Keratinocyte (primary cell): ENCODE data around the genes MSANTD2, HEPACAM, TMEM218 and PATE1.

GRCh38 chr11:124643247-124644261 is 20.9 kb downstream of the TBRG1 start:
CAGE:
- cytosol, long polyA minus RNA: no peak
- cytosol, long polyA plus RNA: no peak
- long polyA plus RNA: no peak
- nucleus, long polyA minus RNA: no peak
- nucleus, long polyA plus RNA: no peak

CAGE:
- cytosol, long polyA minus RNA: no peak
- cytosol, long polyA plus RNA: no peak
- long polyA plus RNA: no peak
- nucleus, long polyA minus RNA: no peak
- nucleus, long polyA plus RNA: no peak
Measured at GRCh38 chr11:124657605-124657944, 16.0 kb downstream of the SIAE start.

DNA sequence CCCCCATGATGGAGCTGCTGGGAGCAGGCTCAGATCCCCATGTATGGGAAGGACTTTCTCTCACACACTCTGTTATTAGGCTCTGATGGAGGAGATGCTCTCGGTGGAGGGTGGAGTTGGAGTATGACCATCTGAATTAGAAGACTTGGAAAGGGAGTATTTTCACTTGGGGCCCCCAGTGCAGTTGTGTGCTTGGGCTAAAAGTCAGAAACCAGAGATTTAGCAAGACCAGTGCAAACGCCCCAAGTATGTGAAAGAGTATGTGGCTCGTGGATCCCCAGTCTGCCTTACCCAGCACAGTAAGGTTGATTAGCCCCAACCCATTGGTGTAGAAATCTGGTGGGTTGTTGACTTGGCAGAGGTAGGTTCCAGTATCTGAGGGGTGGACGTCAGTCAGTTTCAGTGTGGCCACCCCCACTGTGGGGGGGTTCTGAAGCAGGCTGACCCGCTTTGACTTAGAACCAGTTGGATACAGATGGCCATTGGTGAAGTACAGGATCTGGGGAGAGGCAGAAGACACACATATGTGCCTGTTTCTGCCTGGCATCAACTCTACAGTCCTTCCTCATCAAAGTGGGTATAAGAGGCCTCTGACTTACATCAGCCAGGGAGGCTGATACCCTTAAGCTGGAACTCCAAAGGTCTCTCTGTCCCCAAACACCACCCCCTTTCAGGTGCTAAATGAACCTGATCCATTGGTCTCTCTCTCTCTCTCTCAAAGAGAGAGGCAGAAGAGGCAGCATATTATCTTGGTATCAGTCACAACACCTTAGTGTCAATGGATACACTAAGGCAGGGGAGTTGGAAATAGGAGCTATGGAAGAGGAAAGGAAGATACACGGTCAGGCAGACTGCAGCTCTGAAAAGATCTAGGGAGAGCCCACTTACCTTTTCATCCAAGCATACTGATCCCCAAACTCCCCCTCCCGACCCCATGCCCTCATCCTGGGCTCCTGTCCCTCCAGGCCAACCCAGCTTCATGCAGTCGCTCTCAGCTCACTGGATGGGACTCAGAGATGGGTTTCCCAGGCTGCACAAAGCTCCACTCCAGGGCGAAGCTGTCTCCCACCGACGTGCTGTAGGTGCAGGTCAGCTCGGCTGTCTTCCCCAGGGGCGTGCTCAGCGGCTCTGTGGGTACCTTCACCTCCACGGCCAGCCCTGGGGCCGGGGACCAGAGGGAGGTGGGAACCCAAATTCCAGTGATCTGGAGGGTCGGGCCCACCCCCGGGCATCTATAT is 1.2 kb downstream of the VSIG2 start:
CAGE:
- cytosol, long polyA minus RNA: no peak
- cytosol, long polyA plus RNA: no peak
- long polyA plus RNA: no peak
- nucleus, long polyA minus RNA: no peak
- nucleus, long polyA plus RNA: no peak

DNA sequence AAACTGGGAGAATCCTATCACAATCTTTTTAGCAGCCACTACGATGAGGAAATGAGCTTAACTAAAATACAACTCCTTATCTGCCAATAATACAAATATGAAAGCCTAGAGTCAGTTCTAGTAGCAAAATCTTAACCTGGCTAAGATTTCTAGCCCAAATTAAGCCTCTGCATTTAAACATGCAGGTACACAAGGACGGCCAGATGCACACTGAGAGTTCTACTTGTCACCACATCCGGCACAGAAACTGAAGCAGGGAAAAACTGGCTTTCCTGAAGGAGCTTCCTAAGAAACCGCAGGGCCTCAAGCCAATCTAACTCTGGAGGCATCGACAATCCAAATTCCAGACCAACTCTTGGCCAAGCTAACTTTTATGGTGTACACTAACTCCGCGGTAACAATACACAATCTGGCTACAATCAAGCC is 1.3 kb downstream of the MSANTD2 start:
CAGE:
- cytosol, long polyA minus RNA: no peak
- cytosol, long polyA plus RNA: no peak
- long polyA plus RNA: no peak
- nucleus, long polyA minus RNA: no peak
- nucleus, long polyA plus RNA: no peak

DNA sequence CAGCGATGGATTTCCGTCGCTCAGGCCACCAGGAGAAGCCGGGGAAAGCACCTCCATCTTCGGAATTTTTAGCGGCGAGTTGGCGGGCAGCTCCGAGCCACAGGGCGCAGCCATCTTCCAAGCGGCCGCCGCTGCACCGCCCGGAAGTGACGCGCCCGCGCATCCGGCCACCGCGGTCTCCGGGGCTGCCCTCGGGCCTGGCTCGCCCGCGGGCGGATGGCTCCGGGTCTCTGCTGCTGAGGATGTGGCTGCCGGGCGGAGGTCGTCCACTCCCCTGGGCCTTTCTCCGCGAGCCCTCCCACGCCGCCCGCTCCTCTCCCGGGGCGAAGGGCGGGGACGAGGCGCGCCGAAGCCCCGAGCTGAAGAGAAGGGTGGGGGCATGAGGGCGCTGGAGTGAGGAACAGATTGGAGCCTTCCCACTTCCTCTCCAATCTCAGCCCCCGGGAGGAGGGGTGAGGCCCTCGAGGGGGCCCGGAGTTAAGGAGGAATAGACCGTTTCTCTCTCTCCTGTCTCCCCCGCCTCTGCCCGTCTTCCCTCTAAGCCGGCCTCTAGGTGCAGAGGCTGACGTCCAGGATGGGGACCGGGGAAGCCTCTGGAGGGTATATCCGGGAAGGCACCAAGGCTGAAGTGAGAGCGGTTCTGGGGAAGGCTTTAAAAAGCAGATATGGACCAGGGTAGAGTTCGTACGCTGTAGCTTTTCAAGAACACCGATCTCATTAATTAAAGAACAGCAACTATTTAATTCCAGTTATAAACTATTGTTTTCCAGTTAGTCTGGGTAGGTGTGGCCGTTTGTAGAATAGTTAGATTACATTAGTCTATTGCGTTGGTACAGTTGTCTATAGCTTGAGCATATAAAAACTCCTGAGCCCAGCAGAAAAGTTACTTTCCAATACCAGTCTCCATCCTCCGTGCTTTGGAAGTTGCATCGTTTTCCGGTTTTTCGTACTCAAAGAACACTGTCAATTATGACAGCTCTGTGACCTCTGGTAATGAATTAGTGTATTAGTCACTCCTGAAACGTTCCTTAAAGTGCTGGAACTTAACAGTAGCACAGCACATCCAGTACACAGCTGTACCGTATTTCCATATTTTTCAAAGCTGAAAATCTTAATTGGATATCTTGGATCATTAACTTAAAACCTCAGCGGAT is at the start of gene MSANTD2:
Gene MSANTD2, minus strand, starts transcription at position 140 of the 1,154 bp plus-strand sequence.
CAGE:
- cytosol, long polyA minus RNA: no peak
- cytosol, long polyA plus RNA: no peak
- long polyA plus RNA: no peak
- nucleus, long polyA minus RNA: no peak
- nucleus, long polyA plus RNA: no peak

DNA sequence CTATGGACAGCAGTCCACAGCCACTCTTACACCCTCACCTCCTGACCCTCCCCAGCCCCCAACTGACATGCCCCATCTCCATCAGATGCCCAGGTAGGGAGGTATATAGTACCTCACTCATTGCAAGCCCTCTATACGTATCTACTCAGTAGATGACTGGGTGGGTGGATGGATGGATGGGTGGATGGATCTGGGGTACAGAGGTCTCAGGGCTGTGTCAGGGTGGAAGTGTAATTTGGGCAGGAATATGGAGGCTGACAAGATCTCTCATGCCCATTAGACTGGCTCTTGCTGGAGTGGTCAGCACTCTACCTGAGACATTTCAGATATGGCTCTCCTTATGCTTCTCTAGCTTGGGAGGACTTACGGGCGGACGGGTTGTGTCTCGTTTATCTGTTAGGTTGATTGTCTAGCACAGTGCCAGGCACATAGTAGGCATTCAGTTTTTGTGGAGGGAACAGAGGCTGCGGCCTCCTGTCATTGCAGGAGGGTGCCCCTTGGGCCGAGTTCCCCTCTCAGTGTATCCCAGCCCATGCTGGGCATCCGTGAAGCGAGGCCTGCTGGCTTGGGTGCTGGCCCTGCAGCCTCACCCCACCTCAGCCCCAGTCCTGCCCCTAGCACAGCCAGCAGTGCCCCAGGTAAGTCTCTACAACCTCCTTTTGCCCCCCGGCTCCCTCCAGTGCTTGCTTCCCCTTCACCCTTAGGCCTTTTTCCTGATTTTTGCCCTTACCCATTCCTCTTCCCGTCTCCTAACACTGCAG is 13.7 kb downstream of the ROBO3 start:
CAGE:
- cytosol, long polyA minus RNA: no peak
- cytosol, long polyA plus RNA: no peak
- long polyA plus RNA: no peak
- nucleus, long polyA minus RNA: no peak
- nucleus, long polyA plus RNA: no peak

CAGE:
- cytosol, long polyA minus RNA: no peak
- cytosol, long polyA plus RNA: no peak
- long polyA plus RNA: no peak
- nucleus, long polyA minus RNA: no peak
- nucleus, long polyA plus RNA: no peak
Measured at GRCh38 chr11:124892984-124893727, 4.5 kb downstream of the ROBO4 start.

DNA sequence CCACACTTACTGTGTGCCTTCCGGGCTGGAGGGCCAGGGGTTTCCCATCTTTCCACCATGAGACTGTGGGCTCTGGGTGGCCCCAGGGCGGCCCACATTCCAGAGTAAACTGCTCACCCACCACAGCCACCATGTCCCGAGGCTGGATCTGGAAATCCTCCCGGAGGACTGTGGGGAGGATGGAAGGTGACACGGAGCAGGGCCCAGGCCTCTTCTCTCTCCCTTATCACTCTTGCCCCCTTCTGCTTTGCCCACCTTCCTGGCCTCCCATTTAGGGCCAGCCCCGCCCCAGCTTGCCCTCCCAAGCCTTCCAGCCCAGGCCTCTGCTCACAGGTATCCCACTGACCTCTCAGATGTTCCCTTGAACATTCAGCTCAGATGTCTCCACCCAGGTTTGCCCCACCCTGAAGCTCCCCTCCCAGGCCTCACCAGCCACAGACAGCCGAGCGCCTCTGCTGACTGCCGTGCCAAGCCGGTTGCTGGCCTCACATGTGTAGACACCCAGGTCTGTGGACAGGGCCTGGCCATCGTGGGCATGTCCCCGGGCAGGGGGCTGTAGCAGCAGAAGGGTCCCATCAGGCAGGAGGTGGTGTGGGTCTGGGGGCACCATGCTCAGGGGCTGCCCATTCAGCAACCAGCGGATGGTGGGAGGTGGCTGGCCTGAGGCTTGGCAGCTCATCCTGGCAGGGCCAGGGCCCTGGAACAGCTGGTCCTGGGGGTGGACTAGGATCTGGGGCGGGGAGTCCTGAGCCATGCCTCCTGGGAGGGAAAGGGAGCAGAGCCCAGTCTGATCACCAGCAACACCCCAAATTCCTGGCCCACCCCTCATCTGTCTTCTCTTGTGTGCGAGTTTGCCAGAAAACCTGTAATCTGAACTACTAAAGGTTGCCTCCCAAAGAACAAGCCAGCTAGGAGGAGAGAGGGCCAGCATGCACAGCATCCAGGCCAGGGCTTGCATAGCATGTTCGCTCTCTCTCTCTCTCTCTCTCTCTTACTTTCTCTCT is 860 bp downstream of the ROBO4 start:
CAGE:
- cytosol, long polyA minus RNA: start-site peak on the minus strand centred at position 711 of the sequence, 7 bp wide, 7 reads
- cytosol, long polyA plus RNA: no peak
- long polyA plus RNA: start-site peak on the minus strand centred at position 373 of the sequence, 68 bp wide, 60 and 16 reads in 2 replicates
- nucleus, long polyA minus RNA: start-site peak on the minus strand centred at position 364 of the sequence, 71 bp wide, 21 reads
- nucleus, long polyA plus RNA: start-site peak on the minus strand centred at position 322 of the sequence, 158 bp wide, 34 and 26 reads in 2 replicates

DNA sequence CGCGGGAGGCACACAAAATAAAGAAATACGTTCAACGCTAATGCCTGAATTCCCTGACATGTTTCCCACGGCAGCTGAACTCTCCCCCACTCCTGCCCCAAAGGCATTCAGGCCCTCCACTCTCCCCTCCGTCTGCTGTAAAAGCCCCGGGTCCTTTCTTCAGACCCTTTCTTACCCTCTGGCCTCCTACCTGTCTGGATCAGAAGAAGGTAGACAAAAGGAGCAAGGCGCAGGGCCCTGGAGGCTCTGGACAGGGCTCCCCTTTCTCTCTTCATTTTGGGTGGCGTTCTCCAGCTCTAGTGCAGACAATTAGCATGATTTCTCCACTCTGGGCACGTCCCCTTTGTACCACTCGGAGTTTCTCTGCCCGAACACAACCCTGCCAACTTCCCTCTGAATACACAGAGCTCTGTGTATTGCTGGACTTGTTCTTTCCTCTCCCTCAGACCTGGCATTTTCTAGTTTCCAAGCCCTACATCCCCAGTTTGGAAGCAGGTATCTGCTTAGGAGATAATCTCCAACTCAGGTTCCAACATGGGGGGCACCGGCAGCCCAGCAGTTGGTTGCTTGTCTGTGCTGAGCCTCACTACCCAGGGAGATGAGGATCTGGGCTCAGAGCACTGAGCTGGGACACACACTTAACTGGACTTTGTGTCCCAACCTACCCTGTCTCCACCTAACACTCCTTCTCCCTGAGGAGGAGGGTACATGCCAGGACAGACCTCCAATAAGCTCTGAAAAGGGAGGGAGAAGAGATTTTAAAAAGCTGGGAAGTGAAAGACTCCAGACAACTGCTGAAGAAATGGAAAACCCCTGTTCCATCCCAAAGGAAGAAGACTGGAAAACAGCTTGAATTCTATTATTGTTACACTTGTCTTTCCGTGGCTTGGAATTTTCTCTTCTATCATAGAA is at the start of gene HEPACAM:
Gene HEPACAM, minus strand, starts transcription at position 316 of the 912 bp plus-strand sequence.
CAGE:
- cytosol, long polyA minus RNA: no peak
- cytosol, long polyA plus RNA: no peak
- long polyA plus RNA: no peak
- nucleus, long polyA minus RNA: no peak
- nucleus, long polyA plus RNA: no peak

DNA sequence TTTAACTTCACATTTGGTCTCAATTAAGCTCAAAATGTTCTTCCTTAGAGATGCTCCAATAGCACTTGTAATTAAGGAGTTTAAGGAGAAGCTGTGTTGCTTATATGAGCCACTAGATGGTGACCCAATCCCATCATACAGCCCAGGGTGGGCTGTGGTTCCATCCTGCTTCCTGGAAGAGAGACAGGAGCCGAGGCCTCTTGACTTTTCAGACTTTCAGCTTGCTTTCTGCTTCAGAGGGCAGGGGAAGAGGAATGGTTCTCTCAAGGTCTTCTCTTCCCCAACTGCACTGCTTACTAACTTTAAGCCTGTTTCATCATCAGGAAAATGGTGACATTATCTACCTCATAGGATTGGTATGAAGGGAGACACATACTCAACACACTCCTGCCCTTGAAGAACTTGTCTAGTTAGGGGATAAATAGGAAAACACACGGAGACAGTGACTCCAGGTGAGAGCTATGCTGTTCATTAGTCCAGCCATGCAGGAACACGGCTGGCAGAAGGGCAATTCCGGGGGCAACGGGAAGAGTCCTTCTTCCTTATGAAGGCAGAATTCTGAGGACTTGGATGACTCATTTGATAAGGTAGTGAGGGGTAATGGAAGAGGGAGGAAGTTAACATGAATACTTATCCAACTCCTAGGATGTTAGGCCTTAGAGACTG is 20.0 kb downstream of the TMEM218 start:
CAGE:
- cytosol, long polyA minus RNA: no peak
- cytosol, long polyA plus RNA: no peak
- long polyA plus RNA: no peak
- nucleus, long polyA minus RNA: no peak
- nucleus, long polyA plus RNA: no peak

DNA sequence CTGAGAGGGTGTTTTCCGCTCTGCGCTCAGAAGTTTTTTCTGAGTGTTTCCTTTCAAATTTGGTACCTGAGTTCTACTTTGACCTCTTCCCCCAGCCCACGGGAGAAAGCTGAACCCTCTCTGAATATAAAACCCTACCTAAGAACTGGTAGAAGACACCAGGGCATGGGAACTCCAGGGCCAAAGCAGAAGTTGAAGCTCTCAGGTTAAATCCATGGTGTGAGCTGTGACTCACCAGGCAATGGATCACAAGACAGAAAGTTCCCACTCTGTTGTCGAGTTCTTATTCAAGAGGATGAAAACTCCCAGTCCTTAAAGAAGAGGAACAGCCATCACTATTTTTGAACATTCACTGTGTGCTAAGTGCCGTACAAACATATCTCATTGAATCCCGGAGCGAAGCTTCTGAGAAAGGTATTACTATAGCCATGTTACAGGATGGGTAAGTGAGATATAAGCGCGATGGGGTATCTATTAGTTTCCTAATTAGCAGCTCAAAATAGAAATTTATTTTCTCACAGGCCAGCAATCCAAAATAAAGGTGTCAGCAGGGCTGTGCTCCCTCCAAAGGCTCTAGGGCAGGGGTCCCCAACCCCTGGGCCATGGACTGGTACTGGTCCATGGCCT is 8.8 kb downstream of the TMEM218 start:
CAGE:
- cytosol, long polyA minus RNA: no peak
- cytosol, long polyA plus RNA: no peak
- long polyA plus RNA: no peak
- nucleus, long polyA minus RNA: no peak
- nucleus, long polyA plus RNA: no peak

DNA sequence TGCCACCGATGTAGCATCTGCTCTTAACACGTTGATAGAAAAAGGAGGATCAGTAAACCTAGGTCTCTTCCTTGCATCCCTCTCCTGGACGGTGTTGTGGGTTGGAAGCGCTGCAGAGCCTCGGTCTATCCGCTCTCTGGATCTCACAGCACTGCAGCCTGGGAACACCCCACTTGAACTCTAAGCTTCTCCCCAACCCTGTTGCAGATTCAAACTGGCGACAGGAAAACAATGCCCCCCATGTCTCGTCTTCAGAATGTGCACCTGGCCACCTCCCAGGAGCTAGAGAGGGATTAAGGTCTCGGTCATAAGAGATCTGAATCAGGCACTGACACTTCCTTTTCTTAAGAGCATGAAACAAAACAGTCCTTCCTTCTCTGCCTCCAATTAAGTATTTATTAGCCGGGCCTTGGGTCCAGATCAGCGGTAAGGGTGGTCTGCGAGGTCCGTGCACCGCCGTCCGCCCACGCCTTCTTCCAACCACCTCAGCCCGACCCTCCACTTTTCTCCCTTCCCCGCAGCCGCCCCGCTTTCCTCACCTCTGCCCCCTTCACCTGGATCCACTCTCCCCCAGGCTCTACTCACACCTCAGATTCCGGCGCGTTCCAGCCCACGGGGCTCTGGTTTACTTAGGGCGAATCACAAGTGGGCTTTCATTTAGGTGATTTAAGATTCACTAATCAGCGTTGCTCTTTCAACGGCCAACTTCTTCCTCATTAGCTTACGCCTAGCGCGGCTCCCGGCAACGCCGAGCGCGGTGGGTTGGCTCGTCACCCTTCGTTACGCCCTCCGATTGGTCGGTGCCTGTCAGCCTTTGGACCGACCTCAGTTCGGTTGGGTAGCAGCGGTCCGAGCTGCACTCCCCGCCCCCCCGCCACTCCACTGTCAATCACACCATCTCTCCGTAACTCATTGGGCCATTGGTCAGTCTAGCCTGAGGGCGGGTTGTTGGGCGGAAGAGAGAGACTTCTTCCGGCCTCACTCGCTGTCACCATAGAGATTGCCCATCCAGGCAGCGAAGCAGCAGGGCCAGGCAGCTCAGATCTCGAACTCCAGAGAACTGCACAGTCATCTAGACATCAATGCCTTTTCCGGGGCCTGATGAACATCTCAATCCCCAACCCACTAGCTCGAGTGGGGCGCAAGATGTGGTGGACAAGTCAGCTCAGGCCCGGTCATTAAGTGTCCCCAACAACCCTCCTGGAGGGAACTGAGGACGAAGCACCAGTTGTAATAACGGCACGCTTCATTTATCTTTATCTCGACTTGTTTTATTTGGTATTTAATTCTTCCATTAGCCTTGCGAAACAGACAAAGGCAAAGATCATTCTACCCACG is at the start of gene TMEM218:
Gene TMEM218, minus strand, starts transcription at position 627 of the 1,338 bp plus-strand sequence.
CAGE:
- cytosol, long polyA minus RNA: start-site peak on the minus strand centred at position 606 of the sequence, 56 bp wide, 70 reads
- cytosol, long polyA plus RNA: start-site peak on the minus strand centred at position 600 of the sequence, 45 bp wide, 337 and 49 reads in 2 replicates
- long polyA plus RNA: start-site peak on the minus strand centred at position 599 of the sequence, 68 bp wide, 566 and 490 reads in 2 replicates; start-site peak on the minus strand centred at position 724 of the sequence, 22 bp wide, 58 and 64 reads in 2 replicates
- nucleus, long polyA minus RNA: start-site peak on the minus strand centred at position 607 of the sequence, 48 bp wide, 13 reads
- nucleus, long polyA plus RNA: no peak

CAGE:
- cytosol, long polyA minus RNA: no peak
- cytosol, long polyA plus RNA: no peak
- long polyA plus RNA: no peak
- nucleus, long polyA minus RNA: no peak
- nucleus, long polyA plus RNA: no peak
Measured at GRCh38 chr11:125274220-125274822, 109.8 kb downstream of the PKNOX2 start.

DNA sequence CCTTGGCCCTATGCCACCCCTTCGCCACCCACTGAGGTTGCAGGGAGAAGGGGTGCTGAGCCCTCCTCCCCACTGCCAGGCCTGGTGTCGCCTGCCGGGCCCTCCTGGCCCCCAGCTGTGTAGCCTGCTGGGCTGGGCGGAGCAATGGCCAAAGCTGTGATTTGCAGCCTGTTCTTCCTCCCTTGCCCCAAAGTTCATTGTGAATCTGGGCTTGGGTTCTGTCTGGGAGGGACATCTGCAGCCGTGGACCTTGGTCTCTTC is 121.9 kb downstream of the PKNOX2 start:
CAGE:
- cytosol, long polyA minus RNA: no peak
- cytosol, long polyA plus RNA: no peak
- long polyA plus RNA: no peak
- nucleus, long polyA minus RNA: no peak
- nucleus, long polyA plus RNA: no peak

CAGE:
- cytosol, long polyA minus RNA: no peak
- cytosol, long polyA plus RNA: no peak
- long polyA plus RNA: no peak
- nucleus, long polyA minus RNA: no peak
- nucleus, long polyA plus RNA: no peak
Measured at GRCh38 chr11:125385312-125385733, 110.7 kb downstream of the FEZ1 start.

DNA sequence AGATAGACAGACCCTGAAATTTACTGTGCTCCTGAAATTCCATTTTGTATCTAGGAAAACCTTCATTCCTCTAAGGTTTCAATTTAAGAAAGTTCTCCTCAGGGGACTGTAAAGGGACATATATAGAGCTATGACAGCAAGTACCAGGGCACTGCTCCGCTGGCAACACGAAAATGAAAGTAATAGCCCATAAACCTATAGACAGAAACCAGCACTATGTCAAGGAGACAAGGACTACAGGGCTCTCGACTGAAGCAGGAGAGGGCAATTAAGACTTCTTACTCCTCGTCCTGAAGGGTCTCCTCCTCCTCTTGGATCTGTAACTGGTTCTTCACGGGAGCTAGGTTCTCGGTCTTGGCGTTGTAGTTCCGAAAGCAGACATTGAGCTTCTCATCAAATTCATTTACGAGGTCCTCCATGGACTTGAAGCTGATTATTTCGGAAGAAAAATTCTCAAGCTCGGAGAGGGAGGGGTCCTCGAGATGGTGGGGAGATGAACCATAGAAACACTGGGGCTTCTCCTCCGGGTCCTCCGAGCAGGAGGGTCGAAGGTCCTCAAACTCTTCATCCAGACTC is 6.8 kb downstream of the FEZ1 start:
CAGE:
- cytosol, long polyA minus RNA: no peak
- cytosol, long polyA plus RNA: start-site peak on the minus strand centred at position 297 of the sequence, 28 bp wide, 173 and 71 reads in 2 replicates
- long polyA plus RNA: no peak
- nucleus, long polyA minus RNA: no peak
- nucleus, long polyA plus RNA: no peak

GRCh38 chr11:125745953-125746544 is at the start of gene PATE1:
PATE1 (plus strand) TSS chr11:125746279.
CAGE:
- cytosol, long polyA minus RNA: no peak
- cytosol, long polyA plus RNA: no peak
- long polyA plus RNA: no peak
- nucleus, long polyA minus RNA: no peak
- nucleus, long polyA plus RNA: no peak

DNA sequence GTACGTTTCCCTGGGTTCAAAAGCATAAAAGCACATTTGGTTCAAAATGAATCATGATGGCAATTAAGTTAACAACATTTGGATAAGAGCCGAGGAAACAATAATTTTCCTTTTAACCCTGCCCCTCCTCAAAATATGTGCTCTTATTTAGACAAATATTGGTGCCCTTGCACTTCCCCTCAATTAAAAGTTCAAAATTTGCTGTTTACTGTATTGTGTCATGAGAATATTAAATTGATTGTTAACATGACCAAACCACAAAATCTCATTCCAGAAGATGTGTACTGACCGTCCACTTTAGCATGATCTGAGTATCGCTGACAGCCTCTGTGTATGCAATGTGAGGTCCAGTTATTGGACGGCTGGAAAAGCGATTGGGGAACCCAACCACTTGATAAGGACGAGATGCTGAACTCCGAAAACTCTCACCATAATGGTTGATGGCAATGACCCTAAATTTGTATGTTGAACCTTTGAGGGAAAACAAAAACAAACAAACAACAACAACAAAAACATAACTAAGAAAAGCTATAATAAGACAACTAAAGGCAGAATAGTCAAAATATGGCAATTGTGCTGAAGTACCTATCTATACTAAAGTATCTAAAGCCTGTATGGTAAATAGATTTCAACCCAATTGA is 48.9 kb downstream of the VSIG10L2 start:
CAGE:
- cytosol, long polyA minus RNA: no peak
- cytosol, long polyA plus RNA: no peak
- long polyA plus RNA: no peak
- nucleus, long polyA minus RNA: no peak
- nucleus, long polyA plus RNA: no peak

CAGE:
- cytosol, long polyA minus RNA: no peak
- cytosol, long polyA plus RNA: no peak
- long polyA plus RNA: no peak
- nucleus, long polyA minus RNA: no peak
- nucleus, long polyA plus RNA: no peak
Measured at GRCh38 chr11:126061661-126061953, 1.1 kb downstream of the CDON start.

CAGE:
- cytosol, long polyA minus RNA: no peak
- cytosol, long polyA plus RNA: no peak
- long polyA plus RNA: no peak
- nucleus, long polyA minus RNA: no peak
- nucleus, long polyA plus RNA: no peak
Measured at GRCh38 chr11:126063122-126063916, 653 bp upstream of the CDON start.